Peyer's patch (tissue), 4 donors: ENCODE data around the genes PMPCB, DNAJC2 and PSMC2.

GRCh38 chr7:102469211-102470102 lies 4.7 kb downstream of the LRWD1 start:
- PRO-cap, result no peak
- RAMPAGE, long total RNA, 4 experiments, result no peak in any of the 4 experiments

GRCh38 chr7:102744535-102744876 lies 4.3 kb upstream of the FAM185A start:
- PRO-cap, result no peak
- RAMPAGE, long total RNA, 4 experiments, result no peak in any of the 4 experiments

DNA sequence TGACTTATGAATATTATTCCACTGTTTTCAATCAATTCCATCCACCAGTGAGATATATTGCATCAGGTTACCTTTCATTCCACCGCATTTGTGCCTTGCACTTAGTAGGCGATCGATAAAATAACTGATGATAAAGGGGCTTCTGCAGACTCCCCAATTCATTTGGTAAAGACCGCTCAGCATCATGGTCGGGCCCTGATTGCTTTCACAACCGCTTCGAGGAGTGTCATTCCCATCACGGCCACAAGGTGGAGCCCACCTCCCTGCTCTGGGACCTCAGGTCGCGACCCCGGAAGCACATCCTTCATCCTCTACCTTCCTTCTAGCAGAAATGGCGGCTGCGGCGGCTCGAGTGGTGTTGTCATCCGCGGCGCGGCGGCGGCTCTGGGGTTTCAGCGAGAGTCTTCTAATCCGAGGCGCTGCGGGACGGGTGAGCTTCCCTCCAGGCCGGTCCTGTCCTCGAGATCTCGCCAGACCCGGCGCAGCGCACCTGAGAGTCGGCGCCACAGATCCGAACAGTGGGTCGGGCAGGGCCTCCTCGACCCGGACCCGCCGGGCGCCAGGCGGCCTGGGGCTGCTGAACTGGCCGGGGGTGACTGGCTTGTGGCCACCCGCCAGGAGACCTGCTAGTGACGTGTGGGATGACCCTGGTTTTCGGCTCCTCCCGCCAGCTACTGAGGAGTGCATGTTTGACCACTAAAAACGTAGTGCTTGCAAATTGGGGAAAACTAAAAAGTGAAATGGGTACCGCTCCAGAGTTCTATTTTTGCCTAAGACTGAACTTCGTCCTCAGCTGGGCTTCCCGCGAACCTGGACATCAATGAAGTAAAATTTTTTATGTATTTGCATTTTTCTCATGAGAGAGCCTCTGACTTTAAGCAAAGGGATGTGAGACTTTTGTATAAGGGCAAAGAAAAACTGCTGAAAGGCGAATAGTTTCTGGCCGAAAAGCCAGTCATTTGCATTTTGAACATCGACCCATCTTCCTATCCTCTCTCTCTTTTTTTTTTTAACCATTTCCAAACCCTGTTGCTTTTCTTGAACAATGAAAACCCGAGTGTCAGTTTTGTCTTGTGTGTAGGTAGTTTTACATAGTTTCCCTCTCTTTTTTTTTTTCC lies at the start of gene PMPCB:
Gene PMPCB, plus strand, starts transcription at position 307 of the 1,118 bp plus-strand sequence.
- PRO-cap, result unidirectional peak, plus-strand start at position 328 of the sequence
- RAMPAGE, long total RNA, 4 experiments, result start-site peak on the plus strand in 4 of 4 experiments, centred at positions 299 to 328 of the sequence, 18 to 164 reads per replicate

DNA sequence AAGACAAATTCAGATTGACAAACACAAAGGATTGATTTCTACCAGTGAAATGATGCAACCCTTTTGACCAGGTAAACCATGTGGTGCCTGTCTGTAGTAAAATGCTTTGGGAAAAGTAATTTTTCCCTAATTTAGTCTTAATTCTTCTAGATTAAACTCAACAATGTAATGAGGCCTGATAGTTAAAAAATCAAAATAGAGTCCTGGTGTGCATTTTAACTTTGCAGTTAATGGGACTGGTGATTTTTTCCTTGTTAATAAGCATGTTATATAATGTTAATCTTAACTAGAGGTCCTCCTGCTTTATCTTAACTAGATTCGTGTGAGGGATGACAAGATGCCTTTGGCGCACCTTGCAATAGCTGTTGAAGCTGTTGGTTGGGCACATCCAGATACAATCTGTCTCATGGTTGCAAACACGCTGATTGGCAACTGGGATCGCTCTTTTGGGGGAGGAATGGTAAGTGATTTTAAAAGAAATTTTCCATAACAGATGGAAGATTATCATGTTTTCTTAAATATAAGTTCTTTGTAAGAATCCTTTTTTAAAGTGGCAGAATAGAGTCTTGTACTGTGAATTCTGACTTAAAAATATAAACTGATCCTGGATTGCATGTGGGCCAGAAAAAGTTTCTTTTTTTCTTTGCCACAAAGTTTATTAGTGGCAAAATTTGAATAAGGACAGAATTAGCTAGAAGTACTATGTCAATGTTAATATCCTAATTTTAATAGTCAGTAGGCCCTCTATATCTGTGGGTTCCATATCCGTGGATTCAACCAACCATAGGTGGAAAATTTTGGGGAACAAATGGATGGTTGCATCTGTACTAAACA lies 11.6 kb downstream of the PMPCB start:
- PRO-cap, result no peak
- RAMPAGE, long total RNA, 4 experiments, result no peak in any of the 4 experiments

GRCh38 chr7:103343736-103345033 lies at the start of gene DNAJC2:
DNAJC2 (minus strand) TSS chr7:103344767.
- PRO-cap, result bidirectional peak, plus-strand start at chr7:103344859, minus-strand start at chr7:103344830
- RAMPAGE, long total RNA, 4 experiments, result start-site peak on the minus strand in 4 of 4 experiments, at chr7:103344571-103344811 at its widest, 17 to 153 reads per replicate

GRCh38 chr7:103347275-103348220 lies at the start of gene PSMC2:
PSMC2 (plus strand) TSS chr7:103347643.
- PRO-cap, result bidirectional peak, plus-strand start at chr7:103347785, minus-strand start at chr7:103347581
- RAMPAGE, long total RNA, 4 experiments, result start-site peak on the plus strand in 4 of 4 experiments, at chr7:103347640-103347690 at its widest, 80 to 469 reads per replicate

- PRO-cap, result no peak
- RAMPAGE, long total RNA, 4 experiments, result no peak in any of the 4 experiments
Observed at GRCh38 chr7:104563436-104563977, 235.1 kb downstream of the LHFPL3 start.

DNA sequence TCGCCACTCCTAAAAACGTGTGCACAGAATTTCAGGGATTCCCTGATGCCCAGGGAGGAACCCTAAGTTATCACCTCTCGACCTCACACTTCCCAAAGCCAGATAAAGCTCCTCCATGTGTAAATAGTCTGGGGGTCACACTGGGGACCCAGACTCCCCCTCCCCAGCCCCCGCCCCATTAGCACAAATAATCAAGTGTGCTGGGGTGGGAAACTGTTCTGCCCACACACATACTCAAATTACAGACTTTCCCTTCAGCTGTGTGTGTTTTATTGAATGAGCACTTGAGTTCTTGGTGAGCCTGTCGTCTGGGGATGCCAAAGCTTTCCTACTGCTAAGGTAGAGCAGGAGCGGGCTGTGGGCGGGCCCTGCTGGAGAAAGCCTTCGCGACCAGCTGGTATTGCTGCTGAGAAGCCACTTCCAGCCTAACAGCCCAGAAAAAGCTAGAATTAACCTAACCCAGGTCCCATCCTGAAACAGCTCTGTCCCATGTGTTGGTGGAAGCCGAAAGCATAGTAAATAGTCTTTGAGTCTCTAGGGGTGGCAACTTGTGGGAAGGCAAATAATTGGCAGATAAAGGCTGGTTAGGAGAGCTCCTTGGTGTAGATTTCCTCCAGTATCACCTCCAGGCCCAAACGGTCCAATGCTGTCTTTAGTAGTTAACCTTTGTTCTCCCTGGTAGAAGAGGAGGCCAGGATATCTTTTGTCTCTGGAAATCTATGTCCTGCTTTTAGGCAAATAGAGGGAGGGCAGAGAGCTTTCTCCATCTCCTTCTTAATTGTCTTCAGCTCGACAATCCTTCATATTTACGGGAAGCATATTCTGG lies 86.9 kb upstream of the KMT2E start:
- PRO-cap, result unidirectional peak, minus-strand start at position 310 of the sequence
- RAMPAGE, long total RNA, 4 experiments, result no peak in any of the 4 experiments

DNA sequence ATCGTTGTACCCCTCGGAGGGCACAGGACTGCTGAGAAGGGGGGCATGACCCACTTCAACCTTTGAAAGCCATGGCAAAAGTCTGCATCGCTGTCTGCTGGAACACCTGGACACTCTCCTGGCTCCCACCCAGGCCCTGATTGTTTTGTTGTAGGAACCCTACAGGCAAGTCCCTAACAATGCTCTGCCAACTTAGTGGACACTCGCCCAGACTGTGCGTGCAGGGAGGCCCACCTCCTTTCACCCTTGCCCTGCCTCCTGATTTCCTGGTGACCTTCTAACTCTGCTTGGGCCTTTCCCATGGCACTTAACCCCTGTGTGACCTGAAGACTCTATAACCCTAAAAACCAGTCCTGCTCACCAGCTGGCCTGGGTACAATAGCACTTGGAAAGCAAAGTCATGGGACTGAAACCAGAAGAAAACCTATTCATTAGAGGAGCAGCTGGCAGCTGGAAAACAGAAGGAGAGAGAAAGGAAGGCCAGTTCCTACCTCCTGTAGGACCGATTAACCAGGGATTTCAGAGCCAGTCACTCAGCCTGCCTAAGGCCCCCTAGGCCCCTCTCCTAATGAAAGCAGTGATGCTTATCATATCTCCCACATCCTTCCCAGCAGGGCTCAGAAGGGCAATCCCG lies 82.8 kb upstream of the KMT2E start:
- PRO-cap, result no peak
- RAMPAGE, long total RNA, 4 experiments, result no peak in any of the 4 experiments

GRCh38 chr7:104971641-104972034 lies 42.4 kb upstream of the KMT2E start:
- PRO-cap, result unidirectional peak, plus-strand start at chr7:104971851; unidirectional peak, plus-strand start at chr7:104971889
- RAMPAGE, long total RNA, 4 experiments, result no peak in any of the 4 experiments

DNA sequence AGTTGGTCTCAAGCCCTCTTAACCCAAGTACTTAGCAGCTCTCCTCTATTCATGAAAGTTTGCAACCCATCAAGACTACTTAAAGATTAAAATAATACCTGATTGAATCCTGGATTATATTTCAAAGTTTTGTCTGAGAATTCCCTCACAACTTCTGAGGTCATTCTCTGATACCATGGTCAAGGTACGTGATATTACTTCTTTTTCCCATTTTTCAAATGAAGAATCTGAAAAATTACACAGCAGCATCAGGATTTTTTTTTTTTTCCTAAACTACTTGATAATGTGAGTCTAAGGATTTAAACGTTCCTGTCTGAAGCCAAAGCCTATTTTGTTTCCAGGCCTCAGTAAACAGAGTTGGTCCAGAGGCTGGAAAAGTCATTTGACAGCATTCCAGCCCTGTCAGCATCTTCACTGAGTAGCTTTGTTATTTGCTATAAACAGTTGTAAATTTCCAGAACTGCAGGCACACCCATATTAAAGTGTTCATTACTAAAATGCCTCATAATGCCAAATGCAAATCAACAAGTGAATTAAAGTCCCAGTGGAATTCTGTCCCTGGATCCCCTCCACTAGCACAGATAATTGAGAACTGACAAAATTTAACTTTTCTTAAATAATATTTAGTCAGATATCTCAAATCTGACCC lies 35.6 kb upstream of the KMT2E start:
- PRO-cap, result bidirectional peak, plus-strand start at position 443 of the sequence, minus-strand start at position 416 of the sequence
- RAMPAGE, long total RNA, 4 experiments, result no peak in any of the 4 experiments

GRCh38 chr7:104984607-104985256 lies 29.3 kb upstream of the KMT2E start:
- PRO-cap, result no peak
- RAMPAGE, long total RNA, 4 experiments, result no peak in any of the 4 experiments

GRCh38 chr7:105012316-105013118 lies 1.5 kb upstream of the KMT2E start:
- PRO-cap, result bidirectional peak, plus-strand start at chr7:105012851, minus-strand start at chr7:105012714; bidirectional peak, plus-strand start at chr7:105013199, minus-strand start at chr7:105013047
- RAMPAGE, long total RNA, 4 experiments, result start-site peak on the minus strand in 2 of 4 experiments, at chr7:105013041-105013071 at its widest, 51 to 200 reads per replicate

GRCh38 chr7:105014476-105014692 lies 379 bp downstream of the KMT2E start:
- PRO-cap, result no peak
- RAMPAGE, long total RNA, 4 experiments, result no peak in any of the 4 experiments

GRCh38 chr7:105081440-105081964 lies 67.5 kb downstream of the KMT2E start:
- PRO-cap, result no peak
- RAMPAGE, long total RNA, 4 experiments, result no peak in any of the 4 experiments

DNA sequence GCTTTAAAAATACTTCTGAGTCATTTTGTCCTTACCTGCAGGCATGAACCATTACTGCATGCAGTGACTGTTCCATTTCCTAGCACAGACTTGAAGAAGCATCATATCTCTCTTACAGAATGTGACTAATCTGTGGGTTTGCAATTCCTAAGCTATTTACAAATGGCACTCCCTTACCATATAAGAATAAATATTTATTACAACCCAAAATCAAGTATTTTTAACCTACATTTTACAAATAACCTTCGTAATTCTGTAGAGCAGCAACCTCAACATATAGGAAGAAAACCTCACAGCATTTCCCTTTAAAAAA lies 120.6 kb downstream of the SRPK2 start:
- PRO-cap, result no peak
- RAMPAGE, long total RNA, 4 experiments, result no peak in any of the 4 experiments

- PRO-cap, result no peak
- RAMPAGE, long total RNA, 4 experiments, result no peak in any of the 4 experiments
Observed at GRCh38 chr7:105319666-105320226, 69.0 kb downstream of the SRPK2 start.

- PRO-cap, result no peak
- RAMPAGE, long total RNA, 4 experiments, result no peak in any of the 4 experiments
Observed at GRCh38 chr7:105376997-105377716, 11.6 kb downstream of the SRPK2 start.

DNA sequence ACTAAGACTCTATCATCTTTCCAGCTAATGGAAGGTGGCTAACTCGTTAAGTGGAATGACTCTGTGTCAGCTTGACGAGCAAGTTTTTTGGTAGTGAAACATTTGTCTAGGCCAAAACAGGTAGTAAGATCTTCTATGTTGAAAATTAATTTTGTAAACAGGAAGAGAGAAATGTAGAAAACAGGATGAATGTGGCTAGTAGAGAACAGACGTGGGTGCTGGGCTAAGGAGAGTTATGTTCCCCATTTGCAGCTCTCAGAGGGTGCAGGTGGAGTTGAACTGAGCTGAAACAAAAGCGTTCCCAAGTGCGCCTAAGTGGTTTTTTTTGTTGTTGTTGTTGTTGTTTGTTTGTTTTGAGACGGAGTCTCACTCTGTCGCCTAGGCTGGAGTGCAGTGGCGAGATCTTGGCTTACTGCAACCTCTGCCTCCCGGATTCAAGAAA lies 59.5 kb upstream of the SRPK2 start:
- PRO-cap, result no peak
- RAMPAGE, long total RNA, 4 experiments, result no peak in any of the 4 experiments

DNA sequence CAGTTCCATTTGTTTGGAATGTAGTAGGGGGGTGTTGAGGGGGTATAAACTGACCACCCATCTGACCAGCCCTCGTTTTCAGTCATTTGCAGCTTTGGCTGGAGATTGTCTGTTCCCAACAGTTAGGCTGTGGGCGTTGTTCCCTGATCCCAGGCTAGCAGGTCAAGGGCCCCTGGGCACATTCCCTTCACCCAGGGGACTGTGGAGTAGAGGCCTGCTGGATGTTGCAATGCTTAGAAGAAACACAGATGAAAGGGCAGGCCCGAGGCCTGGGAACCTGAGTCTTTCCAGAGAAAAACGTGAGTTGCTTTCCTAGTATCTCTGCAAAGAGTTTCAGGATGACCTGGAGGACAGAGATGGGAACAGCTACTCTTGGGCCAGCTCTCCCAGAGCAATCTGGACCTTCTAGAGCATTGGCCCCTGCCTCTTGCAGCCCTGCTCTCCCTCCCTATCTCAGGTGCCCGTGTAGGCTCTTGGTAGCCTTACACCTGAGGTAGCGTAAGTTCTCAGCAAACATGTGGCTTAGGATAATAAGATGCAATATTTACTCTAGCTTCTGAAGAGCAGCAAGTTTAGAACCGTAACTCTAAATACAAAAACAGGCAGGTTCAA lies 99.3 kb upstream of the EFCAB10 start:
- PRO-cap, result no peak
- RAMPAGE, long total RNA, 4 experiments, result no peak in any of the 4 experiments